Airway epithelial cell (primary cell): ENCODE results near the genes CCDC43 and GJC1.

DNA sequence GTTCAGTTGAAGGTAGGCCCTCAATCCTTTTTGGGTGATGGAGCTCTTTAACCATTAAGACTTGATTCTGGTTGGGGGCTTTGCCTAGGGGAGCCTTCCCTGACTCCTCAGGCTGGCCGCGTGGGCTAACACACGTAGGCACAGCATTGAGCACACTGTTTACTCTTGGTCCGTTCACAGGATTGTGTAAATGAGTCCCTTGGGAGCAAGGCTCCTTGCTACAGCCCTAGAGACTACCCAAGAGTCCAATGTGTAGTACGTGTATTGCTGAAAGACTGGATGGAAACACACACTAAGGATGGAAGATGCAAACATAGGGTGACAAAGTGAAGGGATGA, 761 bp upstream of the ITGA2B start:
- RAMPAGE, long total RNA: no peak

- RAMPAGE, long total RNA: no peak
These were observed 9.5 kb upstream of the ITGA2B start for GRCh38 chr17:44398957-44399347.

GRCh38 chr17:44511224-44511702, 8.1 kb upstream of the GPATCH8 start:
- RAMPAGE, long total RNA: no peak

DNA sequence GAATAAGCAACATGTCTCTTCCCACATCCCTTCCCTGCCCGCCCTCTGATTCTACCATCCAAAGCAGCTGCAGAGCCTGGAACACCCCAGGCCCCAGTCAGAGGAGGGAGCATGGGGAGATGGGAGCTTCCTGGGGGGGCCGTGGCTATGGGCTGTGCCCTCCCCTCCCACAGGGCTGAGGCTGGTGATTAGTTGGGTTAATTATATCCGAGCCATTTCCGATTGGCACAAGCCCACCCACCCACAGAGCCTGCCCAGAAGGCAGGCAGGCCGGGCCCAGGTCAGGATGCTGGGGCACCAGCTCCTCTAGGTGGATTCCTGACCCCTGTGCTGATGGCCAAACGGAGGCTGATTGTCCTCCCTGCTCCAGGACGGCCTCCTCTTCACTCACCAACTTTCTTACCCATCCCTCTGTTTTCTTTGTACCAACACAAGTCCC, 28.6 kb upstream of the MEIOC start:
- RAMPAGE, long total RNA: no peak

DNA sequence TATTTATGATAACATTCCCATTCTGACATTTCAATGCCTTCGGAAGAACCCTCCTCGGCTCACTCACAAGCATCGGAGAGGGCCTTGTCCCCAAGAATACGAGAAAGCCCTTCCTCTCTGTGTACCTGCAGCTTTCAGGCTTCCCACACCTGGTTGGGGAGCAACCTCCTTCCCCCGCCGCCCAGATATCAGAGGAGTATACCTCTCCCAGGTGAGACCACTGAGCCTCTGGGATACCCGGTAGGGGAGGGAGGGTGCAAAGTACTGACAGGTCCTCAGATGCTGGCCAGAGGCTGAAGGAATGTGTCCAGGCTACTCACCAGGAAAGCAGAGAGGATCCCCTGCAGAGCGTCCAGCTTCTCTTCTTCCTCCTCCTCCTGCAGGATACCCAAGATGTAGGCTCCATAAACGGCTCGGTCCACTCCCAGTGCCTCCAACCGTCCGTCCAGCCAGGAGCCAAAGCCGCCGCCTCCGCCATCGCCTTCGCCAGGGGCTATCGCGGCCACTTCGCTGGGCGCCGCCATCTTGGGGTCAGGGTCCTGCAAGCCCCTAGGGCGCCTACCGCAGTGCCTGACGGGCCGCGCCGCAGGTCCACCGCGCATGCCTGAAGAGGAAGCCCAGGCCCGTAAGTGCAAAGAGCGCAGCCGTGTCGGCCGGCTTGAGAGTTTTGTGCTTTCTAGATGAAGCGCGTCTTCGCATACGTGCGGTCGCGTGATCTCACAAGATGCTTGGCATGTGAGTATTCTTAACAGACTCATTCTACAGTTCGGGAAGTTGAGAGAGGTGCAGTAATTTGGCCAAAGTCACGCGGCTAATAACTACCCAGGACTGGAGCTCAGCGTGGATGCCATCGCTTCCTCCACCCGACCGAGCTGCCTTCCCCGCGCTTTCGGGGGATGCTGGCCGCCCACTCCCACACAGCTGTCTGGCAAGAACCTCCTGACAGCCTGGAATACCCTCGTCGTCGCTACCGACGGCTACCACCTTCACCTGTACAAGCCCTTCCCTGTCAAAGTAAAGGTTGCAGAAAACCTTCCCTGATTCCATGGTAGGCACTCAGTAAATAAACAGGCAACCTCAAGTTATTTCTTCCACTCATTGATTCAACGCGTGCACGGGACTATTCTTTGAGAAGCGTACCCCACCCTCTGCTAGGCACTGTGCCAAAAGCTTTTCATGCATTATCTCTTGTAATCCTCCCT, at the start of gene CCDC43:
Gene CCDC43, minus strand, starts transcription at position 547 of the 1,202 bp plus-strand sequence.
- RAMPAGE, long total RNA: start-site peak on the plus strand centred at position 619 of the sequence, 20 bp wide, 6 and 6 reads in 2 replicates

DNA sequence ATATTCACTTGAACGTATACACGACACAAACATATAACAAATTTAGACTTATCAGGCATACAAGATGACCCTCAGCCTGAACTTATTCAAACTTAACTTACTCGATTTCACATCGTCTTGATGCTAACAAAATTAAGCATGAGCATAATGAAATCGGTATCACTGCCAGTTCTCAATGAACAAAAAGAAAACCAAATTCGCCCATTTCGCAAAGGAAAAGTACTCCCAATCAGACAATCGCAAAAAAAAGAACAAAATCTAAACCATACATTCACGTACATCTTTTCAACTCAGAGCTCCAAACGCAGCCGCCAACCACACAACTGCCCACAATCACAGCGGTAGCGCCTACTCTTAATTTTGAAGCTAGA, 1.1 kb downstream of the GJC1 start:
- RAMPAGE, long total RNA: no peak

DNA sequence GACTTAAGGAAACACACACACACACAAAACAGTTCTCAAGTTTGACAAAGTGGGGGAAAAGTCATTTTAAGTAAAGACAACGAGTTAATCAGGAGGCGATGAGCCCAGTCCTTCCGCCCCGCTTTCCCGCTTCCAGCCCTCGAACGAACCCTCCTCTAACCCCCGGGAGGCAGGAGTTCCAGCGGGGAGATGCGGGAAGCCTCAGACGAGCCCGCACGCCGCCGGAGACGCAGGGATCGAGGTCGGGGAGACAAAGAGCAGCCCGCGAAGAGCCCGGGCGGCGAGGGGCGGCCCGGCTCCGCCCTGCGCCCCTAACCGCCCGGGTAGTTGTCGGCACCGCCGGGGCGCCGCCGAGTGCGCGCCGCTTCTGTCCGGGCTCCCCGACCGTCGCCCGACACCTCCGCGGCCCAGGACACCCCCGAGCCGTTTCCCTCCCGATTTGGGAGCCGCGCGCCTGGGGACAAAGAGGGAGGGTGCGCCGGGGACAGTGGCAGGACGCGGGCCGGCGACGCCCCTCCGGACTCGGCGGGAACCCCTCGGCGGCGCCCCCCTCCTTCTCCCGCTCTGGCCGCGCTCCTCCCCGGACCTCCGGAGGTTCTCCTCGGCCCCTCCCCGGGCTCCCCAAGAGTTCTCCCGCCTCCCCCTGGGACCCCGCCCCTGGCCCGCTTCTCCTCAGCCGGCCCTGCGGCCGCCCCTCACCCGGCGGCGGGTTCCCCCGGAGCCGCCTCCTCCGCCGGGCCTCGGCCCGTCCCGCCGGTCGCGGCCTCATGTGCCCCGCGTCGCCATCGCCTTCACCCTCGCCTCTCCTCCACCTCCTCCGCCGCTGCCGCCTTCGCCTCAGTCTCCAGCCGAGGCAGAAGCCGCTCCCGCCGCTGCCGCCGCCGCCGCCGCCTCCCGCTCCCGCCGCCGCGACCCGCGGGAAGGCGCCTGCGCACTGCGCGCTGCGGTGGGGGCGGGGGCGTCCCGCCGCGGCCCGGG, at the start of gene GJC1:
Gene GJC1, minus strand, starts transcription at position 925 of the 978 bp plus-strand sequence.
- RAMPAGE, long total RNA: no peak

- RAMPAGE, long total RNA: no peak
These were observed 5.9 kb upstream of the GFAP start for GRCh38 chr17:44921075-44921814.

- RAMPAGE, long total RNA: no peak
These were observed 15.4 kb upstream of the C1QL1 start for GRCh38 chr17:44983442-44983934.

DNA sequence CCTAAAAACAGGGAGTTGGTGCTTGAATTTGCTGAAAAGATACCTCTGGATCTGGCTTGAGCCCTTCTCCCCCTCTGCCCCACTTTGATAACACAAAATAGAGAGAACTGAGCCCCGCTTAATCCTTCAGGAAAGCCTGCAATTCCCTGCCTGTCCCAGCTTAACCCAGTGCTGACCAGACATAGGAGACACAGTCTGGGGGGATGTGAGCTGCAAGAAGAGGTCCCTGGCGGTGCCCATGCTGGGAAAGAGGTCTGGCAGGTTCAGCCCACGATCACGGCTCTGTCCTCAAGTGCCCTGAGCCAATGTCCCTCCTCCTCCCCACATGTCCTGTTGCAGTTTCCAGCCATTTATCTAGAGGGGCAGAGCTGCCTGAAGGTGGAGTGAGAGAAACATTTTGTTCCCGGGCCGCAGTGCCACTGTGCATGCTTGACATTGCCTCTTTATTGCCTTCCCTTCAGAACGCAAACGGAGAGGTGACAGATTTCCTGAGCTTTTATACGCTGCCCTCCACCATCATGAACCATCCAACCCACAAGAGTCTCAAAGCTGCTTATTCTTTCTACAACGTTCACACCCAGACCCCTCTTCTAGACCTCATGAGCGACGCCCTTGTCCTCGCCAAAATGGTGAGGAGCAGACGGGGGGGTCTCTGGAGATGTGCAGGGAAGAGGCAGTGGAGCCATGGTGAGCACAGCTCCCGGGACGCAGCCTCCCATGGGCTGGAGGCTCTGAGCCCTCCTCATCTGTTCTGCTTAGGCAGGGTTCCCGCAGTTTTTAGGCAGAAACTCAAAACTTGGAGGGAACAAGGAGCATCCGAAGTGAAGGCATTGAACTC, 28.8 kb downstream of the PLCD3 start:
- RAMPAGE, long total RNA: no peak

GRCh38 chr17:45127778-45128503, 4.4 kb downstream of the PLCD3 start:
- RAMPAGE, long total RNA: no peak

- RAMPAGE, long total RNA: no peak
These were observed 2.6 kb downstream of the PLCD3 start for GRCh38 chr17:45129302-45130566.

GRCh38 chr17:45222007-45222114, 176 bp downstream of the FMNL1 start:
- RAMPAGE, long total RNA: no peak

- RAMPAGE, long total RNA: no peak
These were observed 3.5 kb downstream of the FMNL1 start for GRCh38 chr17:45224951-45225830.

DNA sequence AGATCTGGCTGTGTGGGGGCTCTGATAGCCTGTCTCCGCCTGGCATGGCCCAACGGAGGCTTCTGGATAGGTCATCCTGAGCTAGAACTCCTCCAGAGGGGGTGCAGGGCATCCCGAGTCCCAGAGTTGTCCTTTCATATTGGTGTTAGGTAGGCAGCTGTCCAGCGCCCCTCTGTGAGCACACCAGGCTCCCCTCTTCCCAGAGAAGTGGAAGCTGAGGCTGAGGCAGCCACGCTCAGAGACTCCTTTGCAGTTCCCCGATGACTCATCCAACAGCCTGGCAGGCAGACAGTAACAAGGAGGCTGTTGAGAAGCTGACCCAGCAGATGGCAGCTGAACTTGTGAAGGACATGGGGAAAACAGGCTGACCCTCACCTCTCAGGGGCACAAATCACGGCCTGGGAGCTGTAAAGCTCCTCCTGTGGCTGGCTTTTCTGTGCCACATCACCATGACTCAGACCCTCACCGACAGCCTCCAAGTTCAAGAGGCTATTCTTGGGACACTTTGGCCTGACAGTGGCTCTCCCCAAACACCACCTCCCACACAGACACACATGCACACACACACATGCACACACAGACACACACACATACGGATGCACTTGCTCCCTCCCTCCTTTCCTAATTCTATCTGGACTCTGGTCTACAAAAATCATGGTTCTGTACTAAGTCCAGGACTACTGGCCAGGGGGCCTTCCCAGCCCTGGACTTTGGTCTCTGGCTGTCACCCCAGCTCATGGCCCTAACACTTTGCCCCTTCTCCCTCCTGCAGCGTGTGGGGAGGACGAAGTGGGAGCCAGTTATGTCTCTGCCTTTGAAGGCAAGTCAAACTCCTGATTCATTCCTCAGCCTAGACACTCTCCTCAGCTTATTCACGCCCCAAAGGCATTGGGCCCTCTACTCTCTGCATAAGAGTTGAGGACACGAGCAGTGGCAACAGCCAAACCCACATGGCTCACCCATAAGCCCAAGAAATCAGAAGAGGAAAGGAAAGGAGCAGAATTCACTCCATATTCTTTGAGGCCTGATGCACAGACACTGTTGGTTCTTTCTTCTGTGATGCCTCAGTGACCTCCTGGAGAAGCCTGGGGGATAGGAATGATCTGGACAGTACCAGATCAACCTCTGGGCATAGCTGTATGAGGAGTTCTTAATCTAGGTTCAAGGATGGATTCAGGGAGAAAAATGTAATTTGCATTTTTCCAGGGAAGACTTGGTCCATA, 23.1 kb downstream of the MAP3K14 start:
- RAMPAGE, long total RNA: no peak

GRCh38 chr17:45302475-45303052, 14.3 kb downstream of the MAP3K14 start:
- RAMPAGE, long total RNA: no peak

DNA sequence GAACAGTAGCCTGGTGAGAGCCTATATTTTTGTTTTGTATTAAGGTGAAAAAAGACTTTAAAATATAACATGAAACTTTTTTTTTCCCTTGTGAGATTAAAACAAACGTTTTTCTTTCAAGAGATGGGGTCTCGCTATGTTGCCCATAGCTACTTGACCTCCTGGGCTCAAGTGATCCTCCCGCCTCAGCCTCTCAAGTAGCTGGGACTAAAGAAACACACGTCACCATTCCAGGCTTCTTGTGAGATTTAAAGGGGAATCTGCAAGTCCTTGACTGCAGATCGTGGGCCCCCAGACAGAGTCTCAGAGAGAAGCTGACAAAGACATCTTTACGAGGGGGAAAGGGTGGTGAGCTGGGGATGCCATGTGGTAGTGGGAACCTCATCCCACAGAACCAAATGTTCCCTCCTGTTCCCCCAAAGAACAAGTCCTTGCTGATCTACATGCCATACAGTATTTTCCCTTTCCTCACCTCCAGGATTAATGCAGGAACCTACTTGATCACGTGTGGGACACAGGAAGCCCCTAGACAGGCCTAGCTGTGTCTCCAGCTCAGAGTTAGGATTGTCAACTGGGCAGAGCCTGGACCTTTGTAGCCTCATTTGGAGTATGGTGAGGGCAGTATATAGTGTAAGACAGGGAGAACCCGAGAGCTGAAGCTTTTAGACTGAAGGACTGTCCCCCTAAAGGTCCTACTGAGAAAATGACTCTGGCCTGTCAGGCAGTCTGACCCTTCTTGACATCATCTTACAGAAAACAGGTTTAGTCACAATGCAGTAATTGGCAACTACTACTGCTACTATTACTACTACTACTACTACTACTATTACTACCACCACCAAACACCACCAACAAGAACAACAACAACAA, 4.1 kb downstream of the MAP3K14 start:
- RAMPAGE, long total RNA: no peak

GRCh38 chr17:45341529-45342123, 24.8 kb upstream of the MAP3K14 start:
- RAMPAGE, long total RNA: no peak

DNA sequence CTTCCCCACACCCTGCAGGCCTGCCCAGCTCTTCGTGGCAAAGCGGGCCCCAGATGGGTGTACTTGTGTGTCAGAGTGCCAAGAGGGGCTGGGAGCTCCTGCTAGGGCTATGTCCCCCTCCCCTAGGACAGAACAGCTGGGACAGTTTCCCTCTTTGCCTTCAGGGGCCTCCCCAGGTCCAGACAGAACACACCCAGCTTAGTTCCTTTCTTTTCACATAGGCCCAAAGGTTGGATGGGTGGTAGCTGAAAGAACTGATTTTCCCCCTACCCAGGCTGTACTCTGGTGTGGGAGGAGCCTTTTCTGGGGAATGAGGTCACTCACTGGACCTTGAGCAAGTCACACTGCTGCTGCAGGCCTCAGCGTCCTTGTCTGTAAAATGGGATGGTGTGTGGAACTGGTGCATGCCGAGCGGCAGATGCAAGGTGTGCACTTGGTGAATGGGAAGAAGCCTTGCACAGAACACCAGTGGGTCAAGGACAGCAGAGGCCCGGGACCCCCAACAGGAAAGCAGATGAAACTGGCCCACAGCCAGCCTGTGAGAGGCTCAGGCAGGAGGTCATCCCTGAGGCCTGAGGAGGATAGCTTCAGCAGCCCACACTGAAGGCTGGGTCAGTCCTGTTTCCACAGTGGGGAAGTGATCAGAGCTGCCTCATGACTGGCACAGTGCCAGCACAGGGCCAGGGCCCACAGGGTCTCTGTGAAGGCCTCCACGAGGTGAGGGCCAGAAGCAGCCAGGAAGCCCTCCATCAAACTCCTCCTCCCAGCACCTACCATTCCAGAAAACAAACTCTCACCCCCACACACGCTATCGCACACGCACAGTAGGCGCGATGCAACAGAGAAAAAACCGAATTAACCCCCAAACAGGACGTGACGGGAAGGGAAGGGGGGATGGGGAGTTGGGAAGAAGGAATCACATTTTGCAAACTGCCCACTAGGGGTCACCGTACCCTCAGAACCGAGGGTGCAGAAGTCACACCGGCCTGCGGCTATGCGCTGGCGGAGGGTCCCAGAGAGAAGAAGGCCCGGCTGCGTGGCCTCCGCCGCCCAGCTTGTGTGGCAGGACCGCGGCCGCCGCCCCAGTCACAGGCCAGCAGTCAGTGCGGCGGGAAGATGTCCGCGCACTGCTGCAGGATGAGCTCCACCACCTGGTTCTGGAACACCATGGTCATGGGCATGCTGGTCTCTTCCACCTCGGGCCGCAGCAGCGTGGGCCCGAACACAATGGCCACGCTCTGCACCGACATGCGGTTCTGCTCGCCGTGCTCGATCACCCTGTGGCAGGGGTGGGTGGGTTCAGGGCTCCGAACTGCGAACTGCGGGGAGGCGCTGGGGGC, 37.8 kb downstream of the ARHGAP27 start:
- RAMPAGE, long total RNA: no peak

DNA sequence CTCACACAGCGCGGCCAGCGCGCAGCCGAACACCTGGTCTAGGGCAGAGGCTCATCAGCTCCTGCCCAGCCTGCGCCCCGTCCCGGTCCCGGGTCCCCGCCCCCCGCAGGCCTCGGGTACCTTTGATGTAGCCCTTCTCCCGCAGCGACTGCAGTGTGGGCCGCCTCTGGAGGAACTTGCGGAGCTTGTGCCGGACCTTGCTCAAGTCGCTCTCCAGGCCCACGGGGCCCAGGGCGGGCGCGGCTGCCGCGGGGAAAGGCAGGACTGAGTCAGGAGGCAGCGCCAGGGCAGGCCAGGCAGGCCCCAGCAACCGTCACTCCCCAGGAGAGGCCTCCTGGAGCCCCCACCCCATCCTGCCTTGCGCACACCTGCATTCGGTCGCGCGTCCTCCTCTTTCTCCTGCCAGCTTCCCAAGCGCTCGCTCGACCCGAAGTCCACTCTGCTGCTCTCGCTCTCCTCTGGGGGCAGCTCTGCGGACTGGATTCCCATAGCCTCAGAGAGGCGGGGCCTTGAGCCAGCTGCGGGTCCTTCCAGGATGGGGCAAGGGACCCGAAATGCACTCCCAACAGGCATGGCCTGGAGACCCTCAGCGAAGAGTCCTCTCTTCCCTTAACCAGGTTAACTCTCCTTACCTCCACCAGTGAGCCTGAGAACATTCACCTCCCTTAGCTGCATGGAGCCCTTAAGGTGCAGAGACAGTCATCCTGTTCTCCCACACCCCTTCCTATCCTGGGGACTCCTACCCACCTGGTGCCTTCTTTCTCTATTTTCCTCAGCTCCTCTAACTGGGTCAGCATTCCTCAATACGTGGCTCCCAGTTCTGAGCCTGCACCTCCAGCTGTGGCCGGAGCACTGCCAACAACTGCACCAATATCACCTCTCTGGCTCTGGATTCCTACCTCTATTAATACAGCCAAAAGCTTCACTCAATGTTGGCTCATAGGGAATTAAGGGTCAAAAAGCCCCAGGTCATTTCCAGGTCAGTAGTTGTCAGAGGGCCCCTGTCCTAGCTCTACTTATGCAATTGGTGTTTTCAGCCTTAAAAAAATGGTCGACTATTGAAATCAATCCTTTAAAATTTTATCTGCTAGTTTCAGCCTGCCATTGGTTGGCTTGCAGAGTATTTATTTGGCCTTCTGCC, 35.8 kb downstream of the ARHGAP27 start:
- RAMPAGE, long total RNA: no peak